ENCODE results near the gene CHD2.

GRCh38 chr15:91059396-91059759 lies 37.0 kb upstream of the VPS33B start:
- PRO-cap, result no peak

DNA sequence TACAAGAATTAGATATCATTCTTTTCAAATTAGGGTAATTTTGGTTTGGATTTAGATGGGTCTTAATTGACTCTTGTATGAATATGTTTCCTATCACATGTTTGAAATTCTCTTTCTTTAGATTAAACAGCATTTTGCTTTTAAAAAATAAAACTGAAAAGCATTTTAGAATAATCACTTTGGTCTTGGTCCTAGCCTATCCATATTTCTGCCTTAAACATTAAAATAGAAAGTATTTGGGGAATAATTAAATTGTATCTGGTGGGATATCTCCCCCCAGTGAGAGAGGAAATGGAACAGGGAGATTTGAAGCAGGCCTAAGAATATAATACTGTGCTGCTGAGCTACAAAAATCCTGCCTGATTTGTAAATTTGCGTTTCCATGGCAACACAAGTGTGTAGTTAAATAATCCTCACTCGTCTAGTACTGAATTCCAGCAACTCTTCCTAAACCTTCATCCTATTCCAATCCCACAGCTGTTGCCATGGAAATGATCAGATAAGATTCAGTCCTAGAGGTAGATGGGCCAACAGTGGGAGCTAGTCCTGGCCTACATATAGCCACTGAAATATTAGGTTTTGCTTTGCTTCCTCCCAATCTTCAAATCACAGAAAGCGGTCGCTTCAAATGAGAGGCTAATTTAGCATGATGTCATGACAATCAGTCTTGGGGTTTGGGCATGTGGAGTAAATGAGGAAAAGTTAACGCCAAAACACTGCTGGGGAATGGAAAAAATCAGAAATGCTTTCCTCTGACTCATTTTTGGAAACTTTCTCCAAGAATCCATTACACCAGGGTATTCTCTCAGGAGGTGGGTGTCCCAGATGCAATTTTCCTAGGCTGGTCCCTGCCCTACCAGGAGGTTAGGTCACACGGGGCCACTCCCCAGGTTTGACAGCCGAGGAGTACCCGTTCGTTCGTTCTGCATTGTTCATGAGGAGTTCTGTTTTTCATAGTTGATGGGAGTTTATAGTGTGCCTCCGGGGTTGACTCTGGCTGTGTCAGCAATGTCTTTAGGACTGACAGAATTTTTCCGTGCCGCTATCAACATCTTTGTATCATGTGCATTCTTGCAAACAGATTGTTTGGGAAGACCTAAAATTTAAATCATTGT lies 159.3 kb upstream of the SLCO3A1 start:
- PRO-cap, result bidirectional peak, plus-strand start at position 509 of the sequence, minus-strand start at position 330 of the sequence

GRCh38 chr15:91864498-91865251 lies 11.2 kb downstream of the SLCO3A1 start:
- PRO-cap, result no peak

DNA sequence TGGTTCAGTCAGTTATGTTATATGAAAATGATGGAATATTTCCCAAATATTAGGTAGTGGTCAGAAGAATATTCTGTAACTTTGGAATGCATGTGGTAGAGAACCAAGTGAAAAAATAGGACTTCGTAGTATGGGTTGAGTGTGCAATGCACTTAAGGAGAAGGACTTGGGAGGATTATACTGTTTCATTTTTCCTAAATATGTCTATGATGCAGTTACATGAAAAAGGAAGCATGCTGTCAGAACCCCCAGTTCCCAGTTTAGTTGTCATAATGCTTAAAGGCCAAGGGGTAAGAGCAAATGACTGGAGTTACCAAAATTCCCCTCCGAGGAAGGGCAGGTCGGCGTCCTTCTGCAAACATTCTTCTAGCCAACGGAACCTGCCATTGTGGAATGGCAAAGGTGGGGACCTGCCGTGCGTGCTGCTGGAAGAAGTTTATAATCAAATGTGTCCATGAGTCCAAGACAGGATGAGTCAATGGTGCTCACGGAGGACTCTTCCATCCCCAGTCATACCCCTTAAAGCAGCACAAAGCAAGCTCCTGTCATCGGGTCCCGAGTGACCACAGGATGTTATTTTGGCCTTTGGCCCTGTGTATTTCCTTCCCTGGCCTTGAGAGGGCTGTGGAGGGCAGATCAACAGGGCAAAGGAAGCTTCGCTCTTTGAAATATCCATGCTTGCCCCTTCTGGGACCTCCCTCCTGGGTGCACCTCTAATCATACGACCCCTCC lies 93.2 kb downstream of the SLCO3A1 start:
- PRO-cap, result no peak

DNA sequence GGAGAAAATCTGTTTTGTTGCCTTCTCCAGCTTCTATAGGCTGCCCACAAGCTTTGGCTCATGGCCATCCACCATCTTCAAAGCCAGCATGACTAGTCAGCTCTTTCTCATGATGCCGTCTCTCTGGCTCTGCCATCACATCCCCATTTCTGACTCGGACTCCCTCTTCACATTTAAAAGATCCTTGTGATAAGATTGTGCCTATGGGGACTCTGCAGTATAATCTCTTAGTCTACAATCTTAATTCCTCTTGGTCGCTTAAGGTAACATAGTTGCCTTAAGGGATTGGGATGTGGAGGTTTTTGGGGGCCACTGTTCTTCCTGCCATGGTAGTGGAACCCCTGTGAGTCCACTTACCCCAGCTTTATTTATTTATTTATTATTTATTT lies 235.1 kb downstream of the SLCO3A1 start:
- PRO-cap, result no peak

DNA sequence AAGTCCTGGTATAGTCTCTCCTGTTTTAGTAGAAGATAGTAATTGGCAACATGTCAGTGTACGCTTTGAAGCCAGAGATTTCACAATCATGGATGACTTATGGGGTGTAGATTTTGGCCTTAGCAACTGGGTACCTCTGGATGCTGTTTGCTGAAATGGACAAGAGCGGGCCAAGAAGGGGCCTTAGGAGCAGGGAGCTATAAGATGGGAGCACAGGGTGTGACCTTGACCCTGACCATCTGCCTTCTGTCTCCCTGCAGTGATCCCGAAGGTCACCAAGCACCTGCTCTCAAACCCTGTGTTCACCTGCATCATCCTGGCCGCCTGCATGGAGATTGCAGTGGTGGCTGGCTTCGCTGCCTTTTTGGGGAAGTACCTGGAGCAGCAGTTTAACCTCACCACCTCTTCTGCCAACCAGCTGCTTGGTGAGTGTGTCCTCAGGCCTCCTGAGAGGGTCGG lies 266.7 kb downstream of the SLCO3A1 start:
- PRO-cap, result no peak

GRCh38 chr15:92164184-92165375 lies 229.1 kb upstream of the ST8SIA2 start:
- PRO-cap, result no peak

- PRO-cap, result no peak
Measured at GRCh38 chr15:92580428-92580962, 75.1 kb downstream of the FAM174B start.

DNA sequence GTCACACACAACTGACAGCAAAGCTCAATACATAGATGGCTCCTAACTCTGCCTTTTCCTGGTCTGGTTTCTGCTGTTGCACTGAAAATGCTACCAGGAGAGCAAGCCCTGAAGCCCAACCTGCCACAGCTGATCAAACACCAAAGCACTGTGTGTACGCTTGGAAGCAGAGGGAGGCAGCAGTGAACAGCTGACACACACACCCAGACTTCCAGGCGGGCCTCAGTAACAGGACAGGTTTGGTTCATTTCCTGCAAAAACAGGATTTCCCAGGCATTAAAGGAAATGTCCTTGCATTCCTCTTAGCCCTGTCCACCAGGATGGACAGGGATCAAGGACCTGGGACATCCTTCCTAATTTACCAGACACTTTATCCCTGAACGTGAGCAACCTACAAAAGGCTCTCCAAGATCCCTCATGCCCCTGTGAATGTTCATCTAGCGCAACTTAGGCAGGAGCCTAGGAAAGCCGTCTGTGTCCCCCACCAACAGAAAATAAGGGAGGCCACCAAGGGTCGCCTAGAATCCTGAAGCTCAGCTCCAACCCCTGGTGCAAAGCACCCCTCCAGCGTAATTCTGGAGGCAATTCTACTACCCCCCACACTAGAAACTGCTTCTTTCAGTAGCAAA lies 1.3 kb downstream of the FAM174B start:
- PRO-cap, result bidirectional peak, plus-strand start at position 294 of the sequence, minus-strand start at position 83 of the sequence

GRCh38 chr15:92807910-92809003 lies 91.9 kb upstream of the CHD2 start:
- PRO-cap, result unidirectional peak, plus-strand start at chr15:92808055; unidirectional peak, plus-strand start at chr15:92808286; bidirectional peak, plus-strand start at chr15:92808493, minus-strand start at chr15:92808326; bidirectional peak, plus-strand start at chr15:92808958, minus-strand start at chr15:92808962

- PRO-cap, result no peak
Measured at GRCh38 chr15:92817208-92817853, 82.8 kb upstream of the CHD2 start.

DNA sequence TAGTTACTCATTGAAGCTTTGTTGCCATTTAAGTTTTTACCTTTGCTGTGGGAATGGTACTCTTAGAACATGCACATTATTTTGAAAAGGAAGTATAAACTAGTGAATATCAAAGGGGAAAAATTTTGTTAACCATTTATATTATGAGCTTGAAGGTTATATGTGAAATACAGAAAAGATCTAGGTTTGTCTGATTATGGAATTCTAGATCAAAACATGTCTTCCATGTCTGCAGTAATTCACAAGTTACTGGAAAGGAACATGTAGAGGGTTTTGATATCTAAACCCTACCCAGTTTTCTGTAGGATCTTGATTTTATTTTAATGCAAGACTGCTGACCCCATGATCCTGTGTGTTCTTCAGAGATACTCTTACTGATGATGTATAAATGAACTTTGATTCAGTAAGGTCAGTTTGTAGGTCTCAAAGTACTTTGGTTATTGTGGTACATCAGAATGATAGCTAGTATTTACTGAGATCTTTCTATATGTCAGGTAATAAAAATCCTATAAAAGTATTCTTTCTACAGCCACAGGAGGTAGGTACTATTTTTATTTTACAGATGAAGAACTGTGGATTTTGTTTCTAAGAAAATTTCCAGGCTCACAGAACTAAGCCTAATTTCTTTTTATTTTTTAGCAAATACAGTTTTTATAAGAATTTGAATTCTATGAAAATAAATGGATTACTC lies 4.8 kb upstream of the CHD2 start:
- PRO-cap, result no peak

DNA sequence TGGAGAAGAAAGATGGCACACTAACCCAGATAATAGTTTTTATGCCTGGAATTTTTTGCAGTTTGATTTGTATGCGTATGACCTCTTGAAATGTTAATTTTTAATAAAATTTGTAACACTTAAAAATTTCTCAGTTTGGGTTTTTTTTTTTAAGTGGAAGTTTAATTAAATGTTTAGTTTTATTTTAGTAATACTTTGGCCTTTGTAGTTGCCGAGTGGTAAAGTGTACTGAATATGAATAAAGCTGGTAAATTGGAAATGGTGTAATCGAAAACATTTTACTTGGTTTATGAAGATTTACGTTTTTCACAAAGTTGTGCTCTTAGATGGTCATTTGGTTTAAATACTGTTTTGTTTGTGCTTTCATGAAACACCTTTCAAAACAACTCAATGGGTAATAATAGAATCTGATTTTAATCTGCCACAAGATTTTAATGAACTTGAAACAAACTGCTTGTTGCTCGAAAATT lies 2.1 kb upstream of the CHD2 start:
- PRO-cap, result no peak

DNA sequence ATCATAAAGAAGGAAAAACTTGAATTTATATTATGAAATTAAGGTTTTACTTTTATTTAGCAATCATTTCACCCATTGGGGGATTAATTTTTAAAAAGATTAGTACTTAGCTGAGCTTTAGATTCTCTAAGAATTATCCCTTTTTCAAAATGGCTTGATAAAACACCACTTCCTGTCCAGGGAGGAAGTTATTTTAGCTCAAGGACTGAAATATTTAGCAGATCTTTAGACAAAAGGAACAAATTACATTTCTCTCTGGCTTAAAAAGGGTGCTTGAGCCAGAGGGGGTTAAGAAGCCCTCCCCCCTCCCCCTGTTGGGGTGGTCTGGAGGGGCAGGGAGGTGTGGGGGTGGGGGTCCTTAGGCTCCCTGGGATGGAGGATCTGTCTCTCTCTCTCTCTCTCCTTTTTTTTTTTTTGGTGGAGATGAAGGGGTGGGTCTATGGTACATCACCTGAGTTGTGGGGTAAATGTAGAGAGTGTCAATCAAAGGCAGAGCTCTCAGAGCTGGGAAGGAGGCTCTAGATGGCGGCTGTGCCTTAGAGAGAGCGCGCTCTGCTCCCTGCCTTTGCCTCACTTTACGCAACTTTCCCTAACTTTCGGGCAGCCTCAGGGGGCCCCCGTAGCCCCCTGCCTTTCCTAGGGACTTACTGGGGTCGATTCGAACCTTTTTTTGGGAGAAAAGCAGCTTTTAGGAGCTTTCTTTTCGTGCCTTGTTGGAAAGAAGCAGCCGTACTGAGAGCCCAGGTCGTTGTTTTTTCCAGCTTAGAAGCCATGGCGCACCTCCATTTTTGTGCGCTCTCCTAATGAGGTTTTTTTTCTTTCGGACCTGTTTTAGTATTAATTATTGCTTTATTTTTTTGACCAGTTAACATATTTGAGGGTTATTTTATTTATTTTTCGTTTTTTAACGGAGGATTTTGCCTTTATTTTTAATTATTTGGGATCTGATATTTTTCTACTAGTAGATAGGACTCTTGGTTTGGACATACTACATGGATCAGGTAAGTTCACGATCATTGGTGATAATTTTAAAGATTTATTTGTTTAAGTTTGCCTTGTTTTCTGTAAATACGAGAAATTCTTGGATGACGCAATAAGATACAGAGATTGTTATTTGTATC lies at the start of gene CHD2:
Gene CHD2 (plus strand): TSS at position 501 of the 1,121 bp plus-strand sequence.
- PRO-cap, result bidirectional peak, plus-strand start at position 501 of the sequence, minus-strand start at position 383 of the sequence; bidirectional peak, plus-strand start at position 752 of the sequence, minus-strand start at position 757 of the sequence

- PRO-cap, result no peak
Measured at GRCh38 chr15:92906468-92907721, 6.8 kb downstream of the CHD2 start.

GRCh38 chr15:92907722-92908794 lies 7.9 kb downstream of the CHD2 start:
- PRO-cap, result no peak

DNA sequence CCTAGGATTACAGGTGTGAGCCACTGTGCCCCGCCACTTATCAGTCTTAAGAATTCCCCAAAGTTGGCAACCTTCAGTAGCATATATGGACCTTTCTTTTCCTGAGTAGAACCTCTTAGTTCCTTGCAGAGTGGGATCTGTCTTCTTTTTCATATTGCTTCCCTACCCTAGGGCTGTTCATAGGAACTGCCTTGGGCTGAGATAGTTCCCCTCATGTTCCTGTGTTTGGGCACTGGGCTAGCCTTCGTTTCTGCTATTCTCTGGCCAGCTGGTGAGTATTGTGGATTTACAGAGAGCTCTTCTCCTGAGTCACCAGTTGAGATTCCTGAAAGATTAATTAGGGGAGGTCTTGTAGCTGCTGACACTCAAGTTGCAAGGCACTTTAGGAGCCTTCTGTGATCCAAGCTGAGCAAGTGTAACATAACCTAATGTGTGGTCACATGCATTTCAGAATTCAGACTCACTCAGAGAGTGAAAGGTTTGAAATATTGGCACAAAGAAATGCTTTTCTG lies 30.6 kb downstream of the CHD2 start:
- PRO-cap, result no peak

GRCh38 chr15:92978075-92978546 lies 78.0 kb downstream of the CHD2 start:
- PRO-cap, result no peak

- PRO-cap, result unidirectional peak, minus-strand start at chr15:93061970
Measured at GRCh38 chr15:93061535-93062269, 27.3 kb downstream of the RGMA start.

DNA sequence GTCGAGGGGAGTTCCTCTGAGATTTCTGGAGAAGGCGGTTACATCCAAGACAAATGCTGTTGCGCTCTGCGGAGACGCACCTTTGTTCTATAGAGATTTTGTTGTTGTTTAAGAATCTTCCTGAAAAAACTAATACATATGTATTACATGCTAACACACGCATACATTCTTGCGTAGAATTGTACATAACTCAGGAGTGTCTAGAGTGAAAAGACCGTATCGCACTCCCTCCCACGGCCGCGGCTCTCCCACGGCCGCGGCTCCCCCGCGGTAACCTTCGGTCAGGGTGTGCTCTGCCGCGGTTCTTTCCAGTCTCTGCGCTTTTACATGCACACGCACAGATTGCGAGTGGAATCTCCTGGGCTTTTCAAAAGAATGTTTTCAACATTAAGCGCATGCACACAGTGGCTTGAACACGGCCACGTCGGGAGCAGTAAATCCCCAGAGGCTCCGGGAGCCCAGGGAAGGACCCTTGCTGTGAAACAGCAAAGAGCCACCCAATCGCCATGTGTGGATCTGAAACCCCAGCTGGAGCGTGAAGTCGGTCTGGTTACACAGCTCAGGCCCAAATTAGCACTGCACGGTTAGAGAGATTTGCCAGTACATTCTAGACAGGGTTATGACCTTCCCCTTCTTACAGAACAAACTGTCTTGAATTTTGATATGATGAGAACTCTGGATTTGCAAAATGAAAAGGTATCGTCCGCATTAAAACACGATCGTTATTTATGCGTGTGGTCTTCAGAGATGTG lies 763 bp upstream of the RGMA start:
- PRO-cap, result no peak